ENCODE measurements around a stretch of chr15.

DNA sequence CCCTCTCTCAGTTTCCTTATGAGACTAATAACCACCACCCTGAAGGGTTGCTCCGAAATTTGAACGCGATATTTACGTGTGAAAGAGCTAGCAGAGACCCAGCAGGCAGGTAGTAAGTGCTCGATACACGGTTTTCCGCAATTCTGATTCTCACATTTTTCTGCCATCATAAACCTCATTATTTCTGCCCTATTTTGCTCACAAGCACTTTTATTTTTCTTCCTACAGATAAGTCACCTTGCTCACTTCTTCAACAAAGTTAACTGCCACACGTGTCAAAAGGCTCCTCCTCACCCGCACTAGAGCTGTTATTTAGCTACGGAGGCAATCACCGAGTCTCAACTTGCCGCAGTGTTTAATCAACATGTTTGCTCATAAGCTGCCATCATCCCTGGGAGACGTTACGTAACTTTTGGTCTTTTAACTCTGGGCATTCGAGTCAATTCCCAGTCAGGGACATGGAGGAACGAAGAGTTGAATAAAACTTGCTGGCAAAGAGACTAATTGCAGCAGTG is 44.1 kb downstream of the PCSK6 start:
- PRO-cap: no peak
- RAMPAGE, long total RNA: no peak
- RRBS: no CpG with 5 or more reads among the region's 16 CpGs

GRCh38 chr15:101487394-101488317 is 1.9 kb downstream of the PCSK6 start:
- PRO-cap: no peak
- RAMPAGE, long total RNA: no peak
- RRBS: no CpG with 5 or more reads among the region's 20 CpGs

- PRO-cap: no peak
- RAMPAGE, long total RNA: no peak
- RRBS: no CpG with 5 or more reads among the region's 4 CpGs
These were observed 27.2 kb downstream of the TARS3 start for GRCh38 chr15:101697011-101697598.